T47D (cell line): ENCODE results near the gene SLIT2.

GRCh38 chr4:19738800-19739806 lies 512.6 kb upstream of the SLIT2 start:
- RRBS: no CpG with 5 or more reads among the region's 9 CpGs

DNA sequence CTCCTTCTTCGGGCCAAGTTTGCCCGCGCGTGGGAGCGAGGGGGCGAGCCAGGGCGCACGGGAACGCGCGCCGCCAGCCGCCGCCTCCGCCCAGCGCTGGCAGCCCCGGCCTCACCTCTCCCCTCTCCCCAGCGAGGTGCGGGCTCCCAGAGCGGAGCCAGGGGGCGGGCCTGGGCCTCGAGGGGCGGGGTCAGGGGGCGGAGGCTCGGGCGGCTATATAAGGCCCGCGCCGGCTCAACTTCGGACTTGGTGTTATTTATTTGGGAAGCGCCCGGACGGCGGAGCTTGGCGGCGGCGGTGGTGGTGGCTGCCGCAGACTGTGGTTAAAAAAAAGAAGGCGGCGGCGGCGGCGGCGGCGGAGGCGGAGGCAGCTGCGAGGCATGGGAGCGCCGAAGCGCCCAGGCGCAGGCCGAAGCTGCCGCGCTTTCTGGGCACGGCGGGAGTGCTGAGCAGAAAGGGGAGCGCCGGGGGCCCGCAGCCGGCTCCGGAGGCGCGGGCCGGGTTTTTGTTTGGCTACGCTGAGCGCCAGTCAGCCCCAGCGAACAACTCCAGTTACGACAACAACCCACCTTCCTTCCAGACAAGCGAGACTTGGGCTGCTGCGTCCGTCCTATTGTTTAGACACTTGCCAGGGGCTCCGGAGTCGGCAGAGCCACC lies at the start of gene SLIT2:
Gene SLIT2, plus strand, starts transcription at position 245 of the 657 bp plus-strand sequence.
- RRBS: no CpG with 5 or more reads among the region's 73 CpGs

GRCh38 chr4:20983603-20984752 lies 283.7 kb downstream of the PACRGL start:
- RRBS: no CpG with 5 or more reads among the region's 43 CpGs

DNA sequence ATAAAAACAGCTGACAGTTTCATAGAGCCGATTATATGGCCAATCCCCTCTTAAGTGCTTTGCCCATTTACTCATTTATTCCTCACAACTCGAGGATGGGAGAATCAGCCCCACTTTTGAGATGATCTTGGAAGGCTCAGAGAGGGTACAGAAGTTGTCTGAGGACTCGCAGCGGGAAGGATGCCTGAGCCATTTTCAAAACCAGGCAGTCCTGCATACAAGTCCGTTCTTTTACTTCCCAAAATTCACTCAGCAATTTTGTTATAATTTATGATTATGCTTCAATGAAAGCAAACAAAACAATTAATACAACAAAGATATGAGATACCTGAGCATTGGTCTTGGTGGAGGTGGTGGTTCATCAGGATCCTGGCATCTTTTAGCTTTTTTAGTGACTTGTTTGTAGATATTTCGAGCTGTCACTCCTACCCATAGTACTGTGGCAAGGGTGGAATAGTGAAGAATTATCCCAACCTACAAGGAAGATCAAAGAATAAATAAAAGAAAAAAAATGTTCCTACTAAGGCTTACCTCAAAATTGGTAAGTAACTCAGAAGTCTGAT lies 123.6 kb downstream of the ADGRA3 start:
- RRBS: no CpG with 5 or more reads among the region's 6 CpGs

GRCh38 chr4:23877572-23878977 lies 11.8 kb downstream of the PPARGC1A start:
- RRBS: no CpG with 5 or more reads among the region's 8 CpGs

DNA sequence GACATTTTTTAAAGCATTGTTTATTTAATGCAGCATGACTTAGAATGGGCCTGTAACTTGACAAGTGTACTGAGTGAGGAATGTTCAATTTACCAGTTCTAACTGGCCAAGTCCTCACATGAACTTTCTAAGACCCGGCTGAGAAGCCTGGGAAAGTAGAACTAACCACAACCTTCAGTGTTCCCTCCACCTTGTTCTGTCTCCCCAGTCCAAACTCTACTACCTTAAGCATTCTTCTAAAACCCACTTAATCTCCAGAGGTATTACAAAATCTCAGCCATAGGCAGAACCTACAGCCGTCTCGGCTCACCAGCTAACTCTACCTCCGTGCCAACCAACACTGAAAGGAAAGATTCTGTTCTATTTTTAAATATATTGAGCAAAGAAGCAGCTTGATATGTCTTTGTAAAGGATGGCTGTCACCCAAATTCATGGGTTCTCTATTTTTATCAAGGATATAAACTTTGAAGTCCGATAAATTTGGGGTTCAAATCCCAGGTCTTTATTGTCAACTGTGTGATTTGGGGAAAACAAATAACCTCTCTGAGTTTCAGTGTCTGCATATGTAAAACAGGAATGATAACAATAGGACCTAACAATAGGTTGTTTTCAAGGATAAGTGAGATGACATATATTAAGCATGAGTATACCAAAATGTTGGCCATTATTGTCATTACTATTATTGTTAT lies 6.7 kb downstream of the PPARGC1A start:
- RRBS: no CpG with 5 or more reads among the region's 5 CpGs

DNA sequence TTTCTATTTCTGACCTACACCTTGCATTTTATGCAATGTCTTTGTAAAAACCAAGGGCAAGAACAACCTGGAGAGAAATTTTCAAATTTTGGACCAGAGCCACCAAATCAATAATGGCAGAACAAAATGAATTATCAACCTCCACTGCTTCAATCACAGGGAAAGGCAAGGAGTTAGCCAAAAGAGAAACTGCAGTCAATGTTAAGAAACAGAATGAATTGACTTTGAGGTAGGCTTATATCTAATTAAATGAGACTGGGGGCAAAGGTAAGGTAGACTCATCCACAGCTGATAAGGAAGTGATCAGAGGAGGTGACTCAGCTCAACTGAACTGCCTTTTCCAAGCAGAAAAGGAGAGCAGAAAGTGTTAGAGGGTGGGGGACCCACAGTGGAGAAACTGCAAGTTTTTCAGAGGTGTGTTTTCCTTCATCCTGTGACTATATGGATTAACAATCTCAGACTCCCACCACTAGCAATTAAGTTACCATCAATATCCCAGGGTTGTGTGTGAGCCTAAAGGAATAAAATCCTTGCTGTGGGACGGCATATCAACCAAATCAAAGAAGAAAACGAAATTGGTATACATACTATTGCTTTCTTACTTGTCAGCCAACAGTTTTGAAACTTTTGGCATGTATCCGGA lies 345.8 kb upstream of the PPARGC1A start:
- RRBS: no CpG with 5 or more reads among the region's 3 CpGs

DNA sequence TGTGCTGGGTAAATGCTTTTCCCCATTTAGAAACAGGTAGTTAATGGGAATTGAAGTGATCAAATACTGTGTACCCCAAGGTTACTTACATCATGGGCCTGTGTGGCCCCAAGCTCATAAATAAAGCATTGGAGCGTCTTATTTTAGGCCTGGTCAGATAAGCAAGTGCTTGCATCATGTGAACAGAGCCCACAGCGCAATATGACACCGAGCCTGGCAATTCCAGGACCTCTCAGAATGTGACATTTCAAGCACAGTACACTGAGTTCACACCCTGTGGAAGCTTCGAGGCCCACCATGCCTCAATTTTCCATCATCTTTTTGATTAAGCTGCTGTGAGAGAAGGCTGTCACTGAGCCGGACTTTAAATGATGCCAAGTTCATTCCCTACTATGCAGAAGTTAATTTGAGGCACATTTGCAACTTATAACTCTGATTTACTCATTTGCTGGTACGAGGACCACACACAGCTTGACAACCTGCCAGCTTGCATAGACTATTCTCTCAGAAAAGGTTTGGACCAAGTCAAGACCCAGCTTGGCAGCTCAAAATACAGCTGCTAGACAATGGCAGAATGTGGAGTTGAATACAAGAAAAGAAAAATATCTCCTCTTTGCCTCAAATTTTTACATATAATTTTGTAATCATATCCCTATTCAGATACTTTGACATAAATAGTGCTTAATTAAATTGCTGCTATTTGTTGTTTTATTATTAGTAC lies 339.0 kb downstream of the DHX15 start:
- RRBS: no CpG with 5 or more reads among the region's 6 CpGs

- RRBS: under 1% methylated on average over 6 of the region's 17 CpGs
These were observed 111.1 kb downstream of the DHX15 start for GRCh38 chr4:24473282-24473696.

GRCh38 chr4:24730531-24731112 lies 64.8 kb upstream of the SOD3 start:
- RRBS: no CpG with 5 or more reads among the region's 15 CpGs

DNA sequence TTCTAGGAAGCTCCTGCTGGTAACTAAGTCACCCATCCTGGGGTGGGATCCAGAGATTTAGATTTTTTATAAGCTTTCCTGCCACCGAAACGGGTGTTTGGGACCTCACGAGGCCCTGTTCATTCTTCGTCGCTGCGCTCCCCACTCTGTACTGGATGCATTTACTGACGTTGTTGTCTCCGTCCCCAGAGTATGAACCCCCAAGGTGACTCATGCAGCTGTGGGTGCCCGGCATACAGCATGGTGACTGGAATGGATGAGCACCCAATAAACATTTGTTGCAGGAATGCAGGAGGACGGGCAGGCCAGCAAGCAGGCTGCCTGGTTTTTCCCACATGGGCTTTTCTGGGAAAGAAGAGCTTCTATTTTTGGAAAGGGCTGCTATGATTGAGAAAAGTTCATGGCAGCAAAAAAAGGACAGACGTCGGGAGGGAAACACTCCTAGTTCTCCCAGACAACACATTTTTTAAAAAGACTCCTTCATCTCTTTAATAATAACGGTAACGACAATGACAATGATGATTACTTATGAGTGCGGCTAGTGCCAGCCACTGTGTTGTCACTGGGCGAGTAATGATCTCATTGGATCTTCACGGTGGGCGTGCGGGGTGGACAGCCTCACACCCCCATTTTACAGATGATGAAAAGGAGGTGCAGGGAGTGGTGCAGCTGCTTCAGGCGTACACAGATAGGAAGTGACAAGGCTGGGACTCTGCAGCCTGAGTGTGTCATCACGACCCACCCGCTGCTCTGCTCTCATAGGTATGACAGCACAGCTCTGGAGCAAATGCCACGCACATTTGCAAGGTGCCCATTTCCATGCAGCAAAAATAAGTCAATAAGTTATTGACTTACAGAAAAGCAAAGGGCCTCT lies 748 bp upstream of the SOD3 start:
- RRBS: no CpG with 5 or more reads among the region's 23 CpGs

GRCh38 chr4:24856694-24857153 lies 56.1 kb downstream of the CCDC149 start:
- RRBS: no CpG with 5 or more reads among the region's 8 CpGs

GRCh38 chr4:24975377-24975928 lies 55.3 kb downstream of the LGI2 start:
- RRBS: no CpG with 5 or more reads among the region's 5 CpGs

DNA sequence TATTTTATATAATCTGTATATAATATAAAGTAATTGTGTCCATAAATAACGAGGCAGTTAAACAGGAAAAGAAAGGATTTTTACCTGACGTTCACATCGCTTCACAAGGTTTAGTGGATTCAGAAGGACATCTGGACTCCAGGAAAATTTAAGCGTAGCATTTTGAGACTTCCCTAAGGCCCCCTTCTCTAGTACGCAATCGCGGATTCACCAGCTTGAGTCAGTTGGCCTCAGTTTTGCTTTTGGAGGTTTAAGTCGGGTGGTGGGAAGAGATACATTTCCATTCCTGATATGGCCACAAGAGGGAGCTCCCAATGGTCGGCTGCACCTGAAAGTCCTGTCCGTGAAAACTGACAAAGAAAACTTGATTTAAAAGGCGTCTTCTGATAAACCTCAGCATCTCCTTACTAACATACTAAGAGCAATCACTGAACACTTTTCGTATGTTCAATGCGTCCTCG lies 50.7 kb downstream of the LGI2 start:
- RRBS: no CpG with 5 or more reads among the region's 14 CpGs

GRCh38 chr4:25299792-25300295 lies 12.7 kb upstream of the ZCCHC4 start:
- RRBS: no CpG with 5 or more reads among the region's 7 CpGs

DNA sequence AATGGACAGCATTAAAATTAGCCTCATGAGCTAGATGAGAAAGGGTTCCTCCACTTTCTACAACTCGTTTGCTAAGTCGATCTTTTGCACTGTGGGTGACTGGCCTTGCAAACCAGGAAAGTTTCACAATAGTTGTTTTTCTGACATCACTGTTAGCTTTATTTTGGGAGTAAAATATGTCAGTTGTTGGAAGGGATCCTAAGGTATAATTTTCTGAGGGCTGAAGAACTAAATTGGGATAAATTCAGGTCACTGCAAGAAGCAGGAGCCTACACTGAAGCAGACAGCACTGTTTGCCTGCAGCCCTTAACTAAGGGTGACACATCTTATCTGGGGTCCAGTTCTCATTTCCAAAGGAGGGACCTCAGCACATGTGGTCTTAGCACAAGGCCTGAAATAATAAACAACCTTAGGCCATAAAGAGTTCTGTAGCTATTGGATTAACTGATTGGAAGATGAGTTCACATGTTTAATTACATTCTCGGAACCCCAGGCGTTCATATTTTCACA lies 29.2 kb downstream of the ANAPC4 start:
- RRBS: no CpG with 5 or more reads among the region's 4 CpGs

GRCh38 chr4:25444326-25444525 lies 67.2 kb downstream of the ANAPC4 start:
- RRBS: no CpG with 5 or more reads among the region's 4 CpGs

GRCh38 chr4:25535279-25535596 lies 120.4 kb upstream of the SLC34A2 start:
- RRBS: no CpG with 5 or more reads among the region's 1 CpG

DNA sequence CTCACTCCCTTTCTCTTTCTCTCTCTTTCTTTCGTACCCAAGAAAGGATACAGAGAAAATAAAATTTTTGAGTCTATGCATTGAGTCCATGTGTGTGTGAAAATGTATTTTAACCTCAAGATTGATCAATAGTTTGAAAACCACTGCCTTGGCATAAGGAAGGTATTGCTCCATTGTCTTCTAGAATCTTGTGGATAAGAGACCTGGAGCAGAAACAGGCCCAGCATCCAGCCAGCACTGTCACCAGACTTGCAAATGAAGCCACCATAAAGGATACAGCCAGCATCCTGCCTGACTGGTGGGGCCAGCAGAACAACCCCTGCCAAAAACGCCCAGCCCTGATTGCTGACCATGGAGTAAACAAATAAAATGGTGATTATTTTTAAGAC lies 26.4 kb downstream of the SLC34A2 start:
- RRBS: no CpG with 5 or more reads among the region's 2 CpGs

DNA sequence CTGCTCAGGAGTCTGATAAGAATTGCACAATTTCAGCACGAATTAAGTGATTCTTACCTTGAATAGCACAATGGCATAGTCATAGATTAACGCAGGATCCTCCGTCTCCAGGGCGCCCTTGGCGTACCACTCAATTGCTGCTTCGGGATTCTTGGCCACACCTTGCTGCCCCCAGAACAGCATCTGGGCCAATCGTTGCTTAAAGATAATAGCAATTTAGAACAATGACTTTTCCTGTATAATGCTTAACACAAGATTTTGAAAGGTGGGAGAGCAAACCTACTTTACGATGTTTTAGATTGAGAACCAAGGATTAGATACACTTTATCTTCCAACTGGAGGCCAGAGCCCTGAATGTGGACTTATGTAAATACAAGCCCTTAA lies 74.6 kb downstream of the SEL1L3 start:
- RRBS: no CpG with 5 or more reads among the region's 8 CpGs